ENCODE data around the gene ARHGAP24.

GRCh38 chr4:83112893-83113517, 1.5 kb downstream of the PLAC8 start:
- RRBS, result no CpG with 5 or more reads among the region's 15 CpGs

DNA sequence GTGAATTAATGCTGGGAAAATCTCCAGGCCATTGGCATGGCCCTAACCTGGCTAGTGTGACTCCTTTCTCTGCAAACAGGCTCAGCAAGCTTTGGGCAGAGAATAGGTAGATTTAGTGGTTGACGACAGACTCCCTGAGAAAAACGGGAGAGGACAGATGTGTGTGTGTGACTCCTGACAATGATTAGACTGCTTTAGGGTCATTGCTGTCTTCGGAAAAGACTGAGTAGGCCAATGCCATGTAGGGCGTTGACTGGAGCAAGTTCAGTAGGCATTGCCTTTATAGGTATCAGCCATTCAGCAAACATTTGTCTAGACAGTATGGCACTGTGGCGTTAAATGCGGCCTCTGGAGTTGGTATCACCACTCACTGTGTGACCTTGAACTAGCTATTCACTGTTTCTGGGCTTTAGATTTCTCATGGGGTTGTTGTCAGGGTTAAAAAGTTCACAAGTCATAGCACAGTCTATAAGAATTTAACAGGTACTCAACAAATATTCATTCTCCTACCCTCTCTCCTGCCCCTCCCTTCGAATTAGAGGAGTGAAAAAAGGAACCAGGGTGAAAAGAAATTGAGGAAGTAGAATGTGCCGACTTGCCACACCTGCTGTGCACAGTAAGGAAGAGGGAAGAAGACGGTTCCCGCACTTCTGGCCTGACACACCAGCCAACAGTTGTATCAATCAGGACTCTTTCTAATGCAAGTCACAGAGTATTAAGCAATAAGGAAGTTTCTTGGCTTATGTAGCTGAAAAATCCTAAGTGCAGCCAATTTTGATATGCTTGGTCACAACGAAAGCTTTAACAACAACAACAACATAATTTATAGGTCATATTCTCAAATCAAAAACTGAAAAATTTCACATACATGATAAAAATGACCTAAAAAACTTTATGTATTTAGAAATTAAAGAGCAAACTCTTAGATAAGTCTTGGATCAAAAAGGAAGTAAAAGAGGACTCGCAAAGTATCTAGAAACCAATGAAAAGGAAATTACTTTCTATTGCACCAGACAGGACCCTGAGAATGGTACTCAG, 83.2 kb upstream of the PLAC8 start:
- RRBS, result no CpG with 5 or more reads among the region's 12 CpGs

- RRBS, result no CpG with 5 or more reads among the region's 3 CpGs
These were observed 19.5 kb upstream of the ABRAXAS1 start for GRCh38 chr4:83504402-83504757.

- RRBS, result no CpG with 5 or more reads among the region's 4 CpGs
These were observed 82.6 kb downstream of the GPAT3 start for GRCh38 chr4:83618430-83619032.

DNA sequence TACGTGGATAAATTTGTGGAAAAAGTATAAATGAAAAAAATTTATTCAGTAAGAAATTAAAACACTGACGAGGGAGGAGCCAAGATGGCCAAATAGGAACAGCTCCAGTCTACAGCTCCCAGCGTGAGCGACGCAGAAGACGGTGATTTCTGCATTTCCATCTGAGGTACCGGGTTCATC, 372.5 kb downstream of the NKX6-1 start:
- RRBS, result no CpG with 5 or more reads among the region's 7 CpGs

DNA sequence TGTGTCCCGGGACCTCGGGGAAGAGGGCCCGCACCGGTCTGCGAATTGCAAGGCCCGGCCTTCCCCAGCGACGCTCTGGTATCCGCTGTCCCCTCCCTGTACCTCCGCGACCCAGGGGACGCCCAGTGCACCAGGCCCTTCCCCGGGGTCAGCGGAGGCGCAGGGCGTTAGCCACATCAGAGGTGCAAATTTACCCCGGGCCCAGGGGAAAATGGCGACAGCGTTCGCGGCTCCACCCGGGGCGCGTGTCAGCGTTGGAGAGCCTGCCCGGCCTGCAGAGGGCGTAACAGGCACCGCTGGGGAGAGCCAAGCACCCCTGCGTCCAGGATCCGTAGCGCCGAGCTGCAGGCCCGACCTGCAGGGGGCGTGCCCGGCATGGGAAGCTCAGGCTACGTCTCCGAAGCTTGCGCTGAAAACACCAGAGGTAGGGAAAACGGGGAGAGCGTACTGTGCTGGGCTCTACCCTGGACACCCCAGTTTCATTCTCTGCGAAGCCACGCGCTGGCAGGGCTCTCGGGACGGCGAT, 16.3 kb downstream of the NKX6-1 start:
- RRBS, result 9% methylated on average over 22 of the region's 46 CpGs

DNA sequence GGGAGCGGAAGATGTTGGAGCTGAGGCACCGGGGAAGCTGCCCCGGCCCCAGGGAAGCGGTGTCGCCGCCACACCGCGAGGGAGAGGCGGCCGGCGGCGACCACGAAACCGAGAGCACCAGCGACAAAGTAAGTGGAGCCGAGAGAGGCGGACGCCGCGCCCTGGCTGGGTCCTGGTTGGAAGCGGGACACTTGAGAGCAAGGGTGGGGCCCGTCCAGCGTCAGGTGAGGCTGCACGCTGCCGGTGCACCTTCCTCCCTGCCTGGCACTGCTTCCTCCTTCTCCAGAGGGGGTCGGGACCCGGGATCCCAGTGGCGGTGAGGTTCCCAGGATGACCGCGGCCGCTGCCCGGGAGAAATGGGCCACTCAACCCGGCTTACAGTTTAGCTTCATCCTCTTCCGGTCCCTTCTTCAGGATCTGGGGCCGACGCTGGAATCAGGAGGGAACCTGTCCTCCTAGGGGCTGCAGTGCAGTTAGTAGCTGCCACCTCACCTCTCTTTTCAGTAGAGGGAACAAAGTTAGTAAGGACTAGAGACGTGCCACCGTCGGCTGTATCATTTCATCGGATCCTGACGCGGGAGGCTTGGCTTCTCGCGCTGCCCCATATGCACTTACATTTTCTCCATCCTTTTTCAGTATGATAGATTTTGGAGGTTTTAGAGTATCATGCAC, 600 bp downstream of the CDS1 start:
- RRBS, result 1% methylated on average over 16 of the region's 44 CpGs

DNA sequence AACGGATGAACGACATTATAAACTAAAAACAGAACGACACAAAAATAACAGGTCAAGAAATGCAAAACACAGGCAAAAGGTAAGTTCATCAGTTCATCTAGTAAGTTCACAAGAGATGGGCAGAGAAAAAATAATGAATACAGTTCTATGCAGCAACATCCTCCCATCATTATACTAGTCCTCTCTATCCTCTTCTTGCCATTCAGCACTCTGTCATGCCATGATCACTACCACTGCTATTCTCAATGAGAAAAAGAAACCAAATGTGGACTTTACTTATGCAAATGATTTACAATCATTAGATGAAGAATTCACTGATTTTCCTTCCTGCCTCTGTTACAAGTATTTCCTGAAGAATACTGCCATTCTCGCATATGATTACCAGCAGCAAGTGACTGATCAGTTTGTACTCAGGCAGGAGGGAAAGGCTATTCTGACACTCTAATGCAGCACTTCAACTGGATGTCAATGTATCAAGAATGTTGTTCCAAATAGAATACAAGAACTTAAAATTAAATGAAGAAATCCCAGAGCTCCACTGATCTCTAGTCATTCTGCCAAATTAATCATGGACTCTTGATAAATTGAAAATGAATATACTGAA, 50.3 kb downstream of the WDFY3 start:
- RRBS, result no CpG with 5 or more reads among the region's 4 CpGs

GRCh38 chr4:85474589-85475926, at the start of gene ARHGAP24:
ARHGAP24 (plus strand) TSS chr4:85475150.
- RRBS, result no CpG with 5 or more reads among the region's 63 CpGs

- RRBS, result no CpG with 5 or more reads among the region's 18 CpGs
These were observed 426.8 kb downstream of the MAPK10 start for GRCh38 chr4:85932743-85933701.

GRCh38 chr4:86000260-86000630, 359.6 kb downstream of the MAPK10 start:
- RRBS, result no CpG with 5 or more reads among the region's 6 CpGs

DNA sequence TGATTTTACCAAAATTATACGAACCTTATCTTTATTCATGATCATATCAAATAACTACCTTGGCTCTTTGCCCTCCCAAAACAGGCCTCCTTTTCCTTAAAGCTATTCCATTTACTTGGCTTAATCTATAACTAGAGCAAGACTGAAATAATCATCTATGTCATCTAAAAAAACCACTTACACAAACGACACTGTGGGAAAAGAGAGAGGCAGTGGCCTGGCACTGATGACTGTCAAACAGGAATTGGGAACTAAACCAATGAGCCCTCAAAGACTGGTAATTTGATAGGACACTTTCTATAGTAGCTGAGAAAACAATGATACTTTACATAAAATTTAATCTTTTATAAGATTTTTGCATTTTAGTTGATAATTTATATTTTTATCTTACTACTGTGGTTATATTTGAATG, 11.7 kb upstream of the PTPN13 start:
- RRBS, result no CpG with 5 or more reads among the region's 2 CpGs

DNA sequence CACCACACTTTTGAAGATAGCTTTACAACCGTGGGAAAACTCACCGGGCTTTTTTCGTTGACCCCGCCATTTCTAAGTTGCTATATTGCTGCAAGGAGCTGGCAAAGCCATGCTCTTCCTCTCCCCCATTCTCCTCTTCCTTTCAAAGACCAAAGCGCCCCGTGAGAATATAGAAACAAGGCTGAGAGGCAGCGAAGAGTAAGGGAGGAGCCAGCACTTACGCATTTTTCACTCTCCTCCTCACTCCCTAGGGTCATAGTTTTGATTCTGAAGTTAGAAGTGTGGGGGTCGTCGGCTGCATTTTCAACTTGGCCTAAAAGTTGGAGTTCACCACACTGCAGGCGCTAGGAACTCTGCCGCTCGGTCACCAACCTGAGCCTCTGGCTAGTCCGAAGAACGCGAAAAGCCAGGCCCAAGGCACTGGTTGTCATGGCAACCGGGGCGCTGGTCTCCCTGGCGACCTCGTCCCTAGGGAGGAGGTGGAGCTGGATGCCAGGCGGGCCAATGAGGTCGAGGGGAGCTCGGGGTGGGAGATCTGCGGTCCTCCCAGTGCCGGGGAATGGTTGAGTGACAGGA, 338 bp upstream of the PTPN13 start:
- RRBS, result 2% methylated on average over 7 of the region's 25 CpGs

DNA sequence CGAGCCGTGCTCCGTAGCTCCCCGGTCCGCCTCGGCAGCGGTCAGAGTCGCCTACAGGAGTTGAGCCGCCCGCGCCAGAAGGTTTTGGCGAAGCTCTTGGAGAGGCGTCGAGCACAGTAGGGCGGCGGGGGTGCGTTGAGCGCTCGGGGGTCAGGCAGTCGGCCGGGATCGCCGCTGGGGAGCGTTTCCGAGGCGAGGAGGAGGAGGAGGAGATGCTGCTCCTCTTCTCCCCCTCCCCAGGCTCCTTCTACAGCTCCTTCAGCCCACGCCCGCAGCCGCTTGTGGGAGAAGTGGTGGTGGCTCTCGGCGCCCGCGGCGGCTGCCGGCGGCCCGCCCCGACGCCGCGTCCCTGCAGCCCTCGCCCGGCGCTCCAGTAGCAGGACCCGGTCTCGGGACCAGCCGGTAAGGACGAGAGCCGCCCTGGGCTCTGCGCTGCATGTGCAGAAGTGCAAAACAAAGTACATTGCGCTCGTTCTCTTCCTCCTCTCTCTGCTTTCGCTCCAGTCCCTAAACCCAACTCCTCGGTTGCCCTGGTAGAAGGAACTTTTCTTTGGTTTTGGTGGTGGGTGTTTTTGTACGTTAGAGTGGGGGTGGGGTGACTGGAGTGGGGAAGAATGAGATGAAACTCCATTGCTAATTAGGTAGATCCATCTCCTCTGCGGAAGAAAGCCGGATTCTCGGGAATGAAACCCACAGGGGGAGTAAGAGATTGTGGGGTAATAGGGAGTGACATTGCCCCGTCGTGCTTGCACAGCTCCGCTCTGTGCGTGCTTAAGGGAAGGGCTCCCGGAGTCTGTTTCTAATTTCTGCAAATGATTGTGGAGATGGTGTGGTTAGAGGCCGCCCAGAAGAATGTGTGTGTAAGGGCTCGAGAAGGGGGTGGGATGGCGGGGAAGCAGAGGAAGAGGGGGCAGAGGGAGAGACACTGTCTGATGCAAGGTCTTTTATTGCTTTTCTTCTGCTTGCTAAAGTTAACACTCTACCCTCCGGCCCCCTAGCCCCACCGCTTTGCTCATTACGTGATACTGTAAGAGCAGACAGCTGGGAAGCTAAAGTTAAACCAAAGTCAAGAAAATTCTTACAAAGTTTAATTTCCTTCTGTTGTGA, 626 bp downstream of the PTPN13 start:
- RRBS, result 1% methylated on average over 18 of the region's 69 CpGs

- RRBS, result no CpG with 5 or more reads among the region's 3 CpGs
These were observed 2.8 kb downstream of the PTPN13 start for GRCh38 chr4:86596800-86597331.

GRCh38 chr4:86927940-86928328, 6.9 kb upstream of the AFF1 start:
- RRBS, result no CpG with 5 or more reads among the region's 2 CpGs

- RRBS, result no CpG with 5 or more reads among the region's 3 CpGs
These were observed 1.7 kb downstream of the AFF1 start for GRCh38 chr4:86936552-86936873.

- RRBS, result no CpG with 5 or more reads among the region's 5 CpGs
These were observed 25.2 kb downstream of the AFF1 start for GRCh38 chr4:86960049-86960374.

GRCh38 chr4:86968233-86968856, 33.5 kb downstream of the AFF1 start:
- RRBS, result no CpG with 5 or more reads among the region's 6 CpGs

DNA sequence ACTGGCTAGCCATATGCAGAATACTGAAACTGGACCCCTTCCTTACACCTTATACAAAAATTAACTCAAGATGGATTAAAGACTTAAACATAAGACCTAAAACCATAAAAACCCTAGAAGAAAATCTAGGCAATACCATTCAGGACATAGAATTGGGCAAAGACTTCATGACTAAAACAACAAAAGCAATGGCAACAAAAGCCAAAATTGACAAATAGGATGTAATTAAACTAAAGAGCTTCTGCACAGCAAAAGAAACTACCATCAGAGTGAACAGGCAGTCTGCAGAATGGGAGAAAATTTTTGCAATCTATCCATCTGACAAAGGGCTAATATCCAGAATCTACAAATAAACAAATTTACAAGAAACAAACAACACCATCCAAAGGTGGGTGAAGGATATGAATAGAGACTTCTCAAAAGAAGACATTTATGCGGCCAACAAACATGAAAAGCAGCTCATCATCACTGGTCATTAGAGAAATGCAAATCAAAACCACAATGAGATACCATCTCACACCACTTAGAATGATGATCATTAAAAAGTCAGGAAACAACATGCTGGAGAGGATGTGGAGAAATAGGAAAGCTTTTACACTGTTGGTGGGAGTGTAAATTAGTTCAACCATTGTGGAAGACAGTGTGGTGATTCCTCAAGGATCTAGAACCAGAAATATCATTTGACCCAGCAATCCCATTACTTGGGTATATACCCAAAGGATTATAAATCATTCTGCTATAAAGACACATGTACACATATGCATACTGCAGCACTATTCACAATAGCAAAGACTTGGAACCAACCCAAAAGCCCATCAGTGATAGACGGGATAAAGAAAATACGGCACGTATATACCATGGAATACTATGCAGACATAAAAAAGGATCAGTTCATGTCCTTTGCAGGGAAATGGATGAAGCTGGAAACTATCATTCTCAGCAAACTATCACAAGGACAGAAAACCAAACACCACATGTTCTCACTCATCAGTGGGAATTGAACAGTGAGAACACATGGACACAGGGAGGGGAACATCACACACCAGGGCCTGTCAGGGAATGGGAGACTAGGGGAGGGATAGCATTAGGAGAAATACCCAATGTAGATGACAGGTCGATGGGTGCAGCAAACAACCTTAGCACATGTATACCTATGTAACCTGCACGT, 54.5 kb downstream of the AFF1 start:
- RRBS, result no CpG with 5 or more reads among the region's 6 CpGs